Cerebellum (tissue), 5 donors: ENCODE measurements around a stretch of chr15.

- PRO-cap, 3 experiments: no peak in any of the 3 experiments
- RAMPAGE, long total RNA: no peak
Measured at GRCh38 chr15:97994945-97995742, 34.6 kb downstream of the ARRDC4 start.

GRCh38 chr15:98076341-98076804 lies 115.9 kb downstream of the ARRDC4 start:
- PRO-cap, 3 experiments: no peak in any of the 3 experiments
- RAMPAGE, long total RNA: no peak

DNA sequence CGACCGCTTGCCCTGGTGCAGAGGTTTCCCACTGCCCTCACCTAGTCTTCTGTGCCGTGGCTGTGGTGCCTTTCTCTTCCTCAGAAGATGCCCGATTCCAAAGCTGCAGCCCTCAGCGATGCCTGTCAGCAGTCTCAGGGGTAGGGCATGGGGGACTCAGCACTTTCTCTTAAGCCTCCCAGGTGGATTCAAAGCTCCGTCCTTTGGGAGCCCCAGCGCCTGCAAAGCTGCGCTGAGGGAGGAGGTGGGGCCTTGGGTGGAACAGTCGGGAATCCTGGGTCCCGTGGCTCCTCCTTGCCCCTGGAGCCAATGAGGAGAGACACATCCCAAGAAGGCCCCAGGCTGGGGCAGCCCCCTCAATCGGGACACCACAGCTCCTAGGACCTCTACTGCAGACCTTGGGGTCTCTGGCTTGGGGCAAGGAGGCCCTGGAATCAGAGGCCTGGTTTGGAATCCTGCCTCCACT lies 227.5 kb upstream of the IGF1R start:
- PRO-cap, 3 experiments: no peak in any of the 3 experiments
- RAMPAGE, long total RNA: no peak

DNA sequence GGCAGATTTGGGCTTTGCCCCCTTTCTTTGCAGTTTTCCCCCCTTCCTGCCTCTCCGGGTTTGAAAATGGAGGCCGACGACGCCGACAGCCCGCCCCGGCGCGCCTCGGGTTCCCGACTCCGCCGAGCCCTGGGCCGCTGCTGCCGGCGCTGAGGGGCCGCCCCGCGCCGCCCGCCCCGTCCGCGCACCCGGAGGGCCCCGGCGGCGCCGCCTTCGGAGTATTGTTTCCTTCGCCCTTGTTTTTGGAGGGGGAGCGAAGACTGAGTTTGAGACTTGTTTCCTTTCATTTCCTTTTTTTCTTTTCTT lies 831 bp downstream of the IGF1R start:
- PRO-cap, 3 experiments: peak in 1 of 3 experiments; most common plus-strand start position 91 of the sequence (in 1); most common minus-strand start position 142 of the sequence (in 1)
- RAMPAGE, long total RNA: no peak

DNA sequence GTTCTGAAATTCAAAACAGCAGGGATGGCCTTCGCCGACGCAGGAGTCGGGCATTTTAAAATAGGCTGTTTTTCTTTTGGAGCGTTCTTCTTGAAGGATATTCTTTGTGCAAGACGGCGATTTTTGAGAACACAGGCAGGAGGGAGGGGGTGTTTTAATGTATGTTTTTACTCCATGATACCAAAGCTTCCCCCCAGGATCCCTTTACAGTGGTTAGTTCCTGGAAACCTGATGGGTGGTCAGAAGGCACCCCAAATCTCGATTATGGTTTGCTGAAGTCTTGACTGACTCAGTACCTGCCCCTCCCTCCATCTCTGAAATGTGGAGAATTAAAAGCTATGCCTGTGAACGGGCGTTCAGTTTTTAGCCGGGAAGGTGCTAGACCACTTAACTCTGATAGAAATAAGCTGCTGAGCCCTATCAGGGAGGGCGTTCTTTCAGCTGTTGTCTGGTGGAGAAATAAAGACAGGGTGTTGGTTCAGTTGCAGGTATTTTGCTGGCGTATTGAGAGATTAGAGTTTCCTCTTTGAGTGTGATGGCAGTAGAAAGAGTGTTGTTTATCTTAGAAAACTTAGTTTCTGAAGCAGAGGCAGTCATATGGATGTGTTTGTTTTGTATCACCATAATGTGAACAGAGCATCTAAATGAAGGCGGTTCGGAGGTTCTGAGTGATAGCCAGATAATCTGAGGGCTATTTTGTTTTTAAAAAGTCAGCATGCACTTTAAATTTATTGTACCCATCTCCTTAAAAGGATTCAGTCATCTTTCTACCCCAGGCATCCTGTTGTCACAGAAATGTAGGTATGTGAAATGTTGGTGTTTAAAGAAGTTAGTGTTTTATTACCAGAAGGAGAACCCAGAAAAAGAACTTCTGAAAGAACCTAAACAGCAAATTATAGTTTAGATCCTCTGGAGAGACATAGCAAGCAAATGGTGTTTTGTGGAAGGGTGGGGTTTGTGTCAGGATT lies 3.5 kb downstream of the IGF1R start:
- PRO-cap, 3 experiments: peak in 2 of 3 experiments; most common plus-strand start position 359 of the sequence (in 2)
- RAMPAGE, long total RNA: no peak

DNA sequence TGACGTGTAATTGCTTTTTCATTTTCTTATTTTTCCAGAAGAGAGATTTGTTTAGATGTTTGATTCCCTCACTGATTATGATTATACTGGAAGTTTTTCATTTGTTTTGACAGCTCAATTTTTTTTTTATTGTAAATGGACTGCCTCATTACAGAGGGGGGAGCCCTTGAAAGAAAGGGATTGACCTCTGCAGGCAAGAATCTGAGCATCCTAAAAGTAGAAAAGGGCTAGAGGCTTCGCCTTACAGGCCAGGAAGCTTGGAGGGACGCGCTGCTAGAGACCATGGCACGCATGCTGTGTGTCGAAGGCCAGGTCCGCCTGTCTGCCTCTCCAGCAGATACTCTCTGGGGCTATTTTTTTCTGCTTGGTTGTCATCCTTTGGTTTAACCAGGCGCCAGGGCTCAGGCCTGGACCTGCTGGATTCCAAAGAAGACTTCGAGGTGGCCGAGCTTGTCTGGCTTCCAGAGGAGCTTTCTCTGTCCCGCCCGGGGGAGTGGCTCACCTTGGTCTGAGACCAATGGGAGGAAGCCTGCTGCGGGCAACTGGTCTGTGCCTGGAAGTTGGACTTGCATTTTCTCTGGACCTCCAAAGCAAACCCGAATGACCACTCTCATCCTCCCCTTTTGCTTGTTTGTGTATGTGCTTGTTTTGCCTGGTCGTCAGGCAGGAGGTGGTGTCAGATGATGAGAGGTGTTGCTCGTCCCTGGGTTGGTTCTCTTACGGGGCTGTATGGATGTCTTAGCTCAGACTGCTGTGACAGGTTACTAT lies 19.1 kb downstream of the IGF1R start:
- PRO-cap, 3 experiments: no peak in any of the 3 experiments
- RAMPAGE, long total RNA: no peak

DNA sequence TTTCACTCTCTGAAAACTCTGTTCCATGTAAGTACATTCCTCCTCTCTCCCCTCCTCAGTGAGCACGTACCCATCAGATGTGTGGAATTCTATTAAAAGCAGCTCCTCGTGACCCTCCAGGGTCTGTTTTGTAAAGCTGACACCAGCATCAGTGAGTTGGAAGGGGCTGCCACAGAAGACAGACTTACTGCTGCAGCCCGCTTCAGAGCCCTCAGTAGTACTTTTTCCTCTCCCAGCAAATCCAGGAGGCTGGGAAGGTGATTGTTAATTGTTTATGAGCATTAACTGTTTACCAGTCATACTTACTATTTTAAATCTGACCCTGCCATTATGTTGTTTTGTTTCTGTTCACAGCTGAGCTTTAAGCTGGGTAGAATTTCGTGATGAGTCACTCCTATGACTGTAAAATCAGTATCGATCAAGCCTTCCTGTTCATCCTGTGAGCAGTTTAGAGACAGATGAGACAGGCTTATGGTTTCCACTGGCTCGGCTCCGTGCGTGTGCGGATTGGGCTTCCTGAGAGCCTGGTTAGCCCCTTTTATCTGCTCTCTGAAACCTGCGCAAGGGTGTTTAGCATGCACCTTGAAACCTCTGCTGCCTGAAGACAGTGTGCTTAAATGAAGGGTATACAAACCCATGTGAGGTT lies 20.5 kb downstream of the IGF1R start:
- PRO-cap, 3 experiments: no peak in any of the 3 experiments
- RAMPAGE, long total RNA: no peak

DNA sequence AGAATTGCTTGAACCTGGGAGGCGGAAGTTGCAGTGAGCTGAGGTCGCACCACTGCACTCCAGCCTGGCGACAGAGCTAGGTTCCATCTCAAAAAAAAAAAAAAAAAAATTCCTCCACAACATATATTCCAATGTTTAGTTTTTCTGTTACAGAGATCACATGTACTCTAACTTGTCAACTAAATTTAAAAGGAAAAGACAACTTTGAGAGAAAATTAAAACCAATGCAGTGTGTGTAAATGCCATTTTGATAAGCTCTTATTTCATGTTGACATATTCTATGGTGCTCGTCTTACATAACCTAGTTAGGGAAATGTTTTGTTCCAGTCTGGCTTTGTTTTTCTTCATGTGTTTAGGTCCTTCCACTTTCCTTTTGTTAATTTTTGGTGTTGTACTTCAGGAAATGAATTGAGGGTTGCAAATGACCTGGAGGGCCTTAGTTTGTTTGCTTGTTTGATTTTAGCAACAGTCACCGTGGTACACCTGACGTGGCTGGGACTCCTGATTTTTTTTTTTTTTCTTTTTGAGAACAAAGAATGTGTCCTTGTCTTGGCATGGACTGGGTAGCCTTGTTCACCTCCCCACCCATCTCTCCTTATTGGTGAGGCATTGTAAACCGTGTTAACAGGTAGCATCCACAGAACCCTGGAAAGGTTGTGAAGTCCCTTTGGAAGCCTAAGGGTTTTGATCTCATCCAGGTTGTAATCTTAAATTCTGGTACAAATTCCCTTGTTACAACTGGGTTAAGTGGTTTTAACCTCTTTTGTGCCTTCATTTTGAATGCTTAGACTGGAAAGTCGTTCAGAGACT lies 114.8 kb downstream of the IGF1R start:
- PRO-cap, 3 experiments: no peak in any of the 3 experiments
- RAMPAGE, long total RNA: no peak

- PRO-cap, 3 experiments: peak in 1 of 3 experiments; most common minus-strand start chr15:98840192 (in 1)
- RAMPAGE, long total RNA: no peak
Measured at GRCh38 chr15:98839905-98840504, 167.6 kb downstream of the PGPEP1L start.

- PRO-cap, 3 experiments: peak in 1 of 3 experiments; most common minus-strand start chr15:98853819 (in 1)
- RAMPAGE, long total RNA: no peak
Measured at GRCh38 chr15:98853561-98854012, 154.0 kb downstream of the PGPEP1L start.

- PRO-cap, 3 experiments: no peak in any of the 3 experiments
- RAMPAGE, long total RNA: no peak
Measured at GRCh38 chr15:98860109-98860696, 147.4 kb downstream of the PGPEP1L start.

- PRO-cap, 3 experiments: no peak in any of the 3 experiments
- RAMPAGE, long total RNA: no peak
Measured at GRCh38 chr15:98867343-98867962, 140.1 kb downstream of the PGPEP1L start.

DNA sequence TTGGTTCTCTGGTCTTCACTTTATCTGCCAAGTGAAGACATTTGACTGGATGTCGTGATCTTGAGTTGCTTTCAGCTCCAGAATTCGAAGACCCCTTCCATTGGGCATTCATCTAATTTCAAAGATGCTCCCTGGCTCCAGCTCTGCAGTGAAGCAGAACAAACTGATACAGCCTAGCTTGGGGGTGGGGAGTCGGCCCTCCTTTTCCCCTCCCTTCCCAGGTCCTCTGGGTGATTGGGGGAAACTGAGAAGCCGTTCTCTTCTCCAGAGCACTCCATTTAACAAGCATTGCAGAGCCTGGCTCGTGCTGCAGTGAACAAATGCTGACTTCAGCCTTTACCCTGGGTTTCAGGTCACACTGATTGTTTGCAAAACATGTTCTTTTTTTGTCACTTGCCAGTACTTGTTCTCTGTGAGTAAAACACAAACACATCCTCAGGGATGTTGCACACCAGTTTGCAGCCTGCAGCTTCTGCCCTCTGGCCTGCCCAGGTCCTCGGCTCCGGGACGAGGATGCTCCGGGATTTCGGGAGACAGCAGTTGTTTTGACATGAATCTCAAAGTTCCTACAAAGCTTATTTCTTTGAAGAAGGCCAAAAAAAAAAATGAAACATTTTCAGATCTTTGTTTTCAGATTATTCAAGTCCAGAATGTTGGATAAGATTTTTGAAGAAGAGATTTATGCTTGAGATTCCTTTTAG lies 132.8 kb downstream of the PGPEP1L start:
- PRO-cap, 3 experiments: no peak in any of the 3 experiments
- RAMPAGE, long total RNA: no peak

DNA sequence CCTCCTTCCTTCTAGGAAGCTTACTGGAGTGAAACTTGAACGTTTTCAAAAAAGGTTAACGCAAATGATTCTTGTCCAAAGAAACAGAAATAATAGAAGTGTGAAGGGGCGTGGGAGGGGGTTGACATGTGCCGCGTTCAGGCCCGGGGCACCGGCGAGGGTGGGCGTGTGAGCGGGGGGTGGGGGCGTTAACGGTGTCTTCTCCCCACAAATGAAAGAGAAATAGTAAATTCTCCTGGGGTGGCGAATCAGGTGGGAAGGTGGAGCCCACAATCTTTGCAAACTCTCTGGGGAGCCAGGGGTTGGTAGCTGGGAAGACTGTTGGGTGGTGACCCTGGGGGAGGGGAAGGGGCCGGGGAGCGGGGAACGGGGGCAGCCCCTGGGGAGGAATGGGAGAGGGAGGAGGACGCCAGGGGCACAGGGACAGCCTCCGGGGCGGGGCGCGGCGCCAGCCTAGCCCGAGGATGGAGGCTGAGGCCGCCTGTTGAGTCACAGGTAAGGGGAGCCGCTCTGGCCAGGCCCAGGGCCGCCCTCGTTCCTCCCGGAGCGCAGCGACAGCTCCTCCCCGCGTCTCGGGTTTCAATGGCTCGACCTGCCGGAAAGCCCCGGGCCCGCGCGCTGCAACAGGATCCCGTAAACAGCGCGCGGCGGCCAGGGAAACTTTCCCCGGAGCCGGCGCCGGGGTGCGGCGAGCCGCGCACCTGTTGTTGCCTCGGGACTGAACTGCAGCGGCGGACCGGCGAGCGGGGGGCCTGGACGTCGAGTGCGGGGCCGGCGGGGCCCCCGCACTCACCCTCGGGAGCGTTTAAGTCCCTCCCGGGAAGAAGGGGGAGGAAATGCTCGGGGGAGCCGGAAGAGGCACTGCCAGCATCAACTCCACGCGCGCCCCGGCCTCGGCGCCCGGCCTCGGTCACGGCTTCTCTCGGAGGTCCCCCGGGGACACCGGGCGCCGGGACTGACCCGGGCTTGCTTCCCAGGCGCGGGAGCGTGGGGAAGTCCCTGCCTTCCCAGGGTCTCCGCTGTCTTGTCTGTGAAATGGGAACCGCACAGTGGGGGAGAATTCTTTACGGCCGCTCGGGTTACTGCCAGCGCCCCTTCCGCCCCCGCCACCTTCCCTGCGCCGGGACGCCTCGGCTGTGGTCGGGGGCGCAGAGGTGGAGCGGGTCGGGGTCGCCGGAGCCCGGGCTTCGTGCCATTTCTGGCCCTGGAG lies 7.1 kb upstream of the PGPEP1L start:
- PRO-cap, 3 experiments: no peak in any of the 3 experiments
- RAMPAGE, long total RNA: no peak

GRCh38 chr15:99058975-99060127 lies 45.5 kb upstream of the SYNM start:
- PRO-cap, 3 experiments: no peak in any of the 3 experiments
- RAMPAGE, long total RNA: no peak

GRCh38 chr15:99096758-99097532 lies 7.9 kb upstream of the SYNM start:
- PRO-cap, 3 experiments: no peak in any of the 3 experiments
- RAMPAGE, long total RNA: no peak

GRCh38 chr15:99097954-99098387 lies 6.9 kb upstream of the SYNM start:
- PRO-cap, 3 experiments: no peak in any of the 3 experiments
- RAMPAGE, long total RNA: no peak

DNA sequence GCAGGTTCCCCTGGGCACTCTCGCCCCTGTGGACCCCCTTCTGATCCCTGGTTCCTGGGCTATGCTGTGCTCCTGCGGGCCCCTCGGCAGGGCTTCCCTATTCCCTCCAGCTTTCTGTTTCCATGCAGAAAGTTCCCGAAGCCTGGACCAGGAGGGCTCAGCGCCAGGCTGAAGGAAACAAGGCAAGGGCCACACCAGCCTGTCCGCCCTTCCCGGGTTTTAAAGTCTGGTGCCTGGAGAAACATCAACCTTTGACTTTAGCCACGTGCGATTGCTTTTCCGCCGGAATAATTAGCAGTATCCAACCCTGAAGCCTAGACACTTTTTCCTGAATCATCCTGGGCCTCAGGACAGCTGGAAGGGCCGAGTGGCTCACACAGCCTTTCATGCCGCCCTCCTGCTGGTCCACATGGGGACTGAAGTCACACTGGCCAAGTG lies 128.0 kb upstream of the MEF2A start:
- PRO-cap, 3 experiments: no peak in any of the 3 experiments
- RAMPAGE, long total RNA: no peak

DNA sequence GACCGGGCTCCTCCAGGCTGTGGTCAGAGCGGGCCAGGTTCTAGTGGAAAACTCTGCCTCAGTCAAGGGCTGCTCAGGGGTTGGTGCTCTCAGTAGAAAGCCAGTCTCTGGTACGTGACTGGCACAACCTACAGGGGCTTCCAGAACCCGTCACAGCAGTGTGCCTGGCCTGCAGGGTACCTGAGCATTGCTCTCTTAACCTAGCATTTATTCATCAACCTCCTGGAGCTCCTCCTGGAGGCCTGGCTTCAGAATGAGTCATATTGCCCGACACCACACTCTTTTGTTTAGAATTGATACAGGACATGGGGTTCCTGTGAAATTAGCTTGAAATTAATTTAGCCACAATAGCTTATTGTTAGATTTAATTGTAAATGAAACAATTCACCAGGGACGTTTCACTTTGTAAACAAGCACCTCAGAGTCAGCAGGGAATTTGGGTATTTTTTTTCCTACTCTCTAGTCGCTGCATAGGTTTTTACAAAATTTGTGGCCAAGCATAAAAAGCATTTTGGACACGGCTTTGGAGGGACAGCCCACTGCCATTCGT lies 61.0 kb upstream of the MEF2A start:
- PRO-cap, 3 experiments: no peak in any of the 3 experiments
- RAMPAGE, long total RNA: no peak

GRCh38 chr15:99633751-99634502 lies 68.1 kb downstream of the MEF2A start:
- PRO-cap, 3 experiments: no peak in any of the 3 experiments
- RAMPAGE, long total RNA: no peak